AG09309 (cell line): ENCODE data around the genes SULT6B1 and CEBPZ.

GRCh38 chr2:36367826-36368490 is 12.4 kb downstream of the CRIM1 start:
- RRBS: no CpG with 5 or more reads among the region's 10 CpGs

GRCh38 chr2:36383035-36384110 is 27.8 kb downstream of the CRIM1 start:
- RRBS: no CpG with 5 or more reads among the region's 6 CpGs

DNA sequence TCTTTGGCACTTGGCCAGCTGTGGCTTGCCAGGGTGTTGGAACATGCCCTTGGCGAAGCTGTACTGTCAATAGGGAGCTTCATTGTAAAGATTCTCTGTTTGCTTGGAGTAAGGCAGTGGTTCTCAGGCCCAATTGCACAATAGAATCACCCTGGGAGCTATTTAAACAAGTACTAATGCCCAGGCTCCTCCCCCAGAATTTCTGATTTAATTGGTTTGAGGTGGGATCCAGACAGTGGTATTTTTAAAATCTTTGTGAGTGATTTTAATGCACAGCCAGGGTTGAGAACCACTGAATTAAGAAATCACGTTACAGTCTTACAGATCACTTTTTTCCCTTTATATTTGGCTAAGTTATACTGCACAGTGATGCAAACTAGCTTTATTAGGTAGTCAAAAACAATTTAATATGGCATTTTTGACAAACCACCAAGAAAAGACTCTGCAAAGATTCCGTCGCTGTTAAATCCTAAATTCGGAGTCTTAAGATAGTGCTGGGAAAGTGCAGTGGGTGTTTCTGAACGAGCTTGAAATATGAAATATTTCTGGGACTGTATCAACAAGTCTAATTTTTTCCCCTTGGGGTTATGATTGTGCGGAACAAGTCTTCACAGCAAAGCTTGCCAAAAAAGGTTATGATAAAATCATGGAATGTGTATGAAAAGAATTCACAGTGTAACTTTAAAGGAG is 78.0 kb downstream of the CRIM1 start:
- RRBS: no CpG with 5 or more reads among the region's 7 CpGs

- RRBS: no CpG with 5 or more reads among the region's 15 CpGs
Measured at GRCh38 chr2:36456167-36457009, 100.8 kb downstream of the CRIM1 start.

DNA sequence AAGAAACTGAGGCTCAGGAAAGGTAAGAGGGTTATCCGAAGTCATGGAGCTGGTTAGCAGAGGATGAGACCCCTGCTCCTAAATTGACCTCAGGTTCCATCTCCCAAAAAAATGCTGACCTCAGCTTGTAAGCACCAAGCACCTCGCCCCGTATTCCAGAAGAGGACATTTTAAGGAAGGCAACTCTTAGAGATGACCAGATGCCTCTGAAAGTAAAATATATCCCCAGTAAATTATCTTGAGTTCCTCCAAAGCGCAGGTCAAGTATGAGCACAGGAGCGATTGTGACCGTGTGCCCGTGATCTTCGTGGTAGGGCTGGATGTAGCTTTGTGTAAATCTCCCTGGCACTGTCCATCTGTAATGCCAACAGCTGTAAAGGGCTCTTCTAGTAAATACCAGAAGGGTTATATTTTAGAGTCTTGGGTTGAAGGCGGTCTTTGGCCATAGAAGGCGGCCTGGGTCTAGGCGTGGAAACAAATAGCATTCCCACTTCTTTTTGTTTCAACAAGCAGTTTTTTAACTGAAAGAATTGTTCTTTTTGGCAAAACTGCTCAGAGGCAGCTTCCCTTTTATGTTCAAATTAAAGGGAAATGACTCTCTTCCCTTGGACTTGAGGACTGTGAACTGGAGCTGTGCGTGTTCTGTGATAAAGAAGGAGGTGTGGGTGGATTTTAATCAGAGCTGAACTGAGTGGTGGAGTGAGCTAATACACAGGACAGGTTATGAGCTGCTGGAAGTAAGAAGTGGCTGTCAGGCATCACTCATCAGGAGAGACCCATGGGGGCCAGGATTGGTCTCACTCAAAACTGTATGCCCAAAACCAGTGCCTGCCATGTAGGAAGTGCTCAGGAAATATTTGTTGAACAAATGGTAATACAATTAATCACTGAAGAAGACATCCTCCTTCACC is 56.3 kb downstream of the FEZ2 start:
- RRBS: no CpG with 5 or more reads among the region's 12 CpGs

DNA sequence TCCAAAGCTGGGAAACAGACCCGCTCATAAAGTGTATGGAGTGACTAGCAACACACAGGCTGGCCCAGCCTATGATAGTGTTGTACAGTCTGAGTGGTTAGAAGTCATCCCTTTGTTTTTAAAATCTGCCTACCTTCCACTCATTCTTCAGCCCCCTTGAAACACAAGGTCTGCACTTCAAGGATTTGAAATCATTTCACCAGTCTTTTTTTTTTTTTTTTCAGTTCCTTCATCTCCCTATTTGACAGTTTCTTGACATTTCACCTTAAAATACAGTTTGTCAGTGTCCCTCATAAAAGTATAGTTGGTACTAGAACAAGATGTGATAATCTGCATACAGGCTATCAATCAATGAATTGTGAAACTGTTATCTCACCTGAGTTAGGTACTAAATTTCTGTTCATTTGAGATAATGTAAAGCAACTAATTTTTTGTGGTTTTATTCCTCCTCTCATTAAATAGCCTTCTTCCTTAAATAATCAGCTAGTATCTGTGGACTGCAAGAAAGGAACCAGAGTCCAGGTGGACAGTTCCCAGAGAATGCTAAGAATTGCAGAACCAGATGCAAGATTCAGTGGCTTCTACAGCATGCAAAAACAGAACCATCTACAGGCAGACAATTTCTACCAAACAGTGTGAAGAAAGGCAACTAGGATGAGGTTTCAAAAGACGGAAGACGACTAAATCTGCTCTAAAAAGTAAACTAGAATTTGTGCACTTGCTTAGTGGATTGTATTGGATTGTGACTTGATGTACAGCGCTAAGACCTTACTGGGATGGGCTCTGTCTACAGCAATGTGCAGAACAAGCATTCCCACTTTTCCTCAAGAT is 49.7 kb downstream of the FEZ2 start:
- RRBS: no CpG with 5 or more reads among the region's 4 CpGs

- RRBS: no CpG with 5 or more reads among the region's 7 CpGs
Measured at GRCh38 chr2:36561291-36562032, 36.5 kb downstream of the FEZ2 start.

GRCh38 chr2:36893884-36894111 is 72.5 kb downstream of the STRN start:
- RRBS: no CpG with 5 or more reads among the region's 3 CpGs

- RRBS: no CpG with 5 or more reads among the region's 7 CpGs
Measured at GRCh38 chr2:36899958-36900341, 66.4 kb downstream of the STRN start.

DNA sequence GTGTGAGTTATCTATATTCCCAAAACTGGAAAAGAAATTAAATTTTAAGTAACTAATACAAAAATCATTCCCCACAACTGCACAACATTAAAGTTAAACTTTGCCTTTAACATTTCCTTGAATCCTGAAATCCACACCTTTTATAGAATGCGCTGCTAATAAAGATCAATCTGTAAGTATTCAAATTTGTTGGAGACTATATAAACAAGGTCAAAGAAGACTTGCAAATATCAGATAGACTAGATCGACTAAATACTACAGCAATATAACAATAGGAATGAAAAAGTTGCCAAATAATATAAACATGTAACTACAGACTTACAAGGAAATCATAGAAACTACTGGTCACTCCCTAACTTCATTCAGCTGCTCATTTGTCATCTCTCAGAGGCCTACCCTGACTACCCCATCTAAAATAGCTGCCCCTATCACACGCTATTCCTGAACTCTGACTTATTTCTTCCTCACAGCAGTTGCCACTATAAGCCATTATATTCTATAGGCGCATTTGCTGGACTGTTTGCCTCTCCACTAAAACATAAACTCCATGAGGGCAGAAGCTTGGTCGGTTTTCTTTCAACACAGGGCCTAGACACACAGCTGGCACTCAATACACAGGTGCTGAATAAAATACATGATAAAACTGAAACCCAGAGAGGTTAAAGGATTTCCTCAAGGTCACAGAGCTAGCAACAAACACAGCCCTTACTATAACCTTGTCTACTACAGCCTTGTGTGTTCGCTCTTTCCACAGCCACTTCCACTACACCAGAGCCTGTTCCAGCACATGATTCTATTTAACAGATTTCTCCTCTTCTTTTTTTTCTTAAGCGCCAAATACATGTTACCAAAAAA is 1.8 kb downstream of the STRN start:
- RRBS: no CpG with 5 or more reads among the region's 7 CpGs

- RRBS: no CpG with 5 or more reads among the region's 16 CpGs
Measured at GRCh38 chr2:36967408-36968328, 1.3 kb upstream of the STRN start.

- RRBS: no CpG with 5 or more reads among the region's 10 CpGs
Measured at GRCh38 chr2:37105843-37106808, 21.8 kb downstream of the GPATCH11 start.

- RRBS: no CpG with 5 or more reads among the region's 5 CpGs
Measured at GRCh38 chr2:37136021-37136894, 20.5 kb downstream of the EIF2AK2 start.

- RRBS: no CpG with 5 or more reads among the region's 5 CpGs
Measured at GRCh38 chr2:37154823-37155777, 1.7 kb downstream of the EIF2AK2 start.

- RRBS: no CpG with 5 or more reads among the region's 2 CpGs
Measured at GRCh38 chr2:37188594-37189015, at the start of gene SULT6B1. Gene SULT6B1 (minus strand): TSS chr2:37188670.

DNA sequence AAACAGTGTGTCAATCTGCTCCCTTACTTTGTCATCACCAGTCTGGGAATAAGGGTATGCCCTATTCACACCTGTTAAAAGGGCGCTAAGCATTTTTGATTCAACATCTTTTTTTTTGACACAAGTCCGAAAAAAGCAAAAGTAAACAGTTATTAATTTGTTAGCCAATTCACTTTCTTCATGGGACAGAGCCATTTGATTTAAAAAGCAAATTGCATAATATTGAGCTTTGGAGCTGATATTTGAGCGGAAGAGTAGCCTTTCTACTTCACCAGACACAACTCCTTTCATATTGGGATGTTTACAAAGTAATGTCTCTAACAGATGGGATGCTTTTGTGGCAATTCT is 3.8 kb downstream of the CEBPZ start:
- RRBS: no CpG with 5 or more reads among the region's 3 CpGs

DNA sequence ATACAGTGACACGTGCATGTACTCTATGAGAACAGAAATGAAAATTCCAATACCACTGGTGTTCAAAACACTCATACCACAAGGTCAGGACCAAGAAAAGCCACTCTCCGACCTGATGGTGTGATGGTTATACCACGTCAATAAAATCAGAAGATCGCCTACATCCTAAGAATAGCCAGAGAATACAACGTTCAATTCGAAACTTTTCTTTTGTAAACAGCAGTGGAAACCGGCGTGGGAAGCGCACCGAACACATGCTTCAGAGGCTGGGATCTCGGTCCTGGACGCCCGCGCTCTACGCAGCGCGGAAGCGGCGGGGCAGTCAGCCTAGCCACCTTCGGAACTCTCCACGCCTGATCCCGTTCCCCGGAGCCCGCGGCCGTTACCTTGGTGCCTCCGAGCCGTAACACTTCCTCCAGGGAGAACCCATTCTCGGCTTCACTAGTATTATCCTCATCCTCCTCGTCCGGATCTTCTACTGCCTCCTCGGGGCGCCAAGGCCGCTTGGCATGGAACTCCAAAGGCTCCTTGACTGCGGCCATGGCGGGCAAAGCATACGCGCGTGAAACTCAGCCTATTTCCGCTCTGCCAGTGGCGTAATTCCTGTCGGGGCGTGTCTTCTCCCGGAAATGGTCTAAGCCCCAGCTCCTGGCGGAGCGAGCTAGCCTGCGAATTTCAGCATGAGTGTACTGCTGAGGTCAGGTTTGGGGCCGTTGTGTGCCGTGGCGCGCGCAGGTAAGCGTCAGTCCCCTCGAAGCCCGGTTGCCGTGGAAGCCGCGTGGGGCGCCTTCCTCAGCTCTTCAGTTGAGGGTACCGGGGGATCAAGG is at the start of gene CEBPZ:
TSS of gene CEBPZ (minus strand) at position 571 of the 827 bp plus-strand sequence.
- RRBS: 2% methylated on average over 14 of the region's 60 CpGs

DNA sequence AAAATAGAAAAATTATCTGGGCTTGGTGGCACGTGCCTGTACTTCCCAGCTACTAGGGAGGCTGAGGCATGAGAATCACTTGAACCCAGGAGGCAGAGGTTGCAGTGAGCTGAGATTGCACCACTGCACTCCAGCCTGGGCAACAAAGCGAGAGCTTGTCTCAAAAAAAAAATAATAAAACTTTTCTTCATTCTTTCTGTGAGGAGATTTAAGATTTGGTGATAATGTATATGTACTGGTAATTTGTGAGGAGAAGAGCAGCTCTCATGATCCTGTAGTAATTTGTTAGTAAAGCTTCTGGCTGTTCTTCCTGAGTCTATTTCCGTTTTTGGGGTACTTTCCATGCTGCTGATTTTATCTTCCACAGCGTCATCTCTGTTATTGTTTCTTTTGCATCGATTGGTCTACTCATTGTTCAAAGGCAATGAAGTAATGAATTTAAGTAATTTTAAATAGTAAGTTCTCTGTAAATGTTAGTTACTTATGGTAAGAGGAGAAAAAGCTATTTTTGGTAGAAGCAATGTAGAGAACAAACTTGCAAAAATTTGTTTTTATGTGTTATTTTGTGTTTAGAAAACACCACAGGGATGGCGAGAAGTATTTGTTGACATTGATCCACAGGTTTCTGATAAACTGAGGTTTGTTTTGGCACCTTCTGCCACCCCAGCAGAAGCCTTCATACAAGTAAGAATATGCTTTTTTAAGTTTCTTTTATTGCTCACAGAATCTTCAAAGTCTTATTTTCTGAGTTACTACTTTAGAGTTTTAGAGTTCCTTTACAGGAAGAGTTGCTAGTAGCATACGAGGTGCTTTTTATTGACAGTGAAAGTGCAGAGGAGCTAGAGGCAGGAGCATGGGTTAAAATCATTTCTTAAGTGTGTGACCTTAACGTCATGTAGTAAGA is 12.1 kb downstream of the NDUFAF7 start:
- RRBS: no CpG with 5 or more reads among the region's 8 CpGs

DNA sequence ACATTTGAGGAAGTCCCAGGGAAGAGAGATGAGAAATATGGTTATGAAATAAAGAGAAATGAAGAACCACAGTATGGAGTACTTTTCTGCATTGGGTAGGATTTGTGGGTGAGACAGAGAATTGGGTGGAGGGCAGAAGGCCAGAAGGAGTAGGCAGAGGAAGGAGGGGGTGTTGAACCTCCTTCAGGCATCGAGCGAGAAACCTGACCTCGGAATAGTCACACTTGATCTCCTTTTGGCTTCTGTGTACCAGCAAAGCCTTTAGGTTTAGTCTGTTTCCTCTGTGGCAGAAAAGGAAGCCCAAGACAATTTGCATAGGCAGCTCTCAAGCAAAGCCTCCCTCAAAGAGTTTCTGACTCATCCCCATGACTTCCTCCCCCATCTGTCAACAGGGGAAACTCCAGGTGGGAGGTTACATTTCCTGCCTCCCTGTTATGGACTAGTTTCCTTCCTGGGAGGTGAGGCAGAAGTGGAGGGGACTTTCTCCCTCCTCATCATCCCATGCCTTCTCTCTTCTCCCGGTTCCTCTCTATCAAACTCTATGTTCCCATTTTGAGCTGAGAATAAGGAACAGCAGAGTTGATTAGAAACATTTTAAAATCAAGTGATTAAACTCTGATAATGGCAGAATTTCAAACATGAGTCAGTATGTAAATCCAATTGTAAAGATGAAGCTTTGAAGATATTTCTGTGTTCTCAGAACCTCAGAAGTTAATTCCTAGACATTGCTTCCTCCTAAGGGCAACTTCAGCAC is 46.0 kb downstream of the QPCT start:
- RRBS: no CpG with 5 or more reads among the region's 4 CpGs